Umbilical cord (tissue), 2 donors: Measurements from ENCODE around the genes IPO8 and ALG10.

- RAMPAGE, long total RNA: no peak
These were observed 189.3 kb downstream of the IPO8 start for GRCh38 chr12:30506279-30506769.

- RAMPAGE, long total RNA: no peak
These were observed 4.4 kb downstream of the IPO8 start for GRCh38 chr12:30691128-30691791.

- RAMPAGE, long total RNA: start-site peak on the minus strand at chr12:30695719-30695894, 39 and 11 reads in 2 replicates
These were observed at the start of gene IPO8 for GRCh38 chr12:30695247-30696333. IPO8 (minus strand) TSS chr12:30695869.

GRCh38 chr12:30860456-30860753 is 66.1 kb upstream of the TSPAN11 start:
- RAMPAGE, long total RNA: no peak

DNA sequence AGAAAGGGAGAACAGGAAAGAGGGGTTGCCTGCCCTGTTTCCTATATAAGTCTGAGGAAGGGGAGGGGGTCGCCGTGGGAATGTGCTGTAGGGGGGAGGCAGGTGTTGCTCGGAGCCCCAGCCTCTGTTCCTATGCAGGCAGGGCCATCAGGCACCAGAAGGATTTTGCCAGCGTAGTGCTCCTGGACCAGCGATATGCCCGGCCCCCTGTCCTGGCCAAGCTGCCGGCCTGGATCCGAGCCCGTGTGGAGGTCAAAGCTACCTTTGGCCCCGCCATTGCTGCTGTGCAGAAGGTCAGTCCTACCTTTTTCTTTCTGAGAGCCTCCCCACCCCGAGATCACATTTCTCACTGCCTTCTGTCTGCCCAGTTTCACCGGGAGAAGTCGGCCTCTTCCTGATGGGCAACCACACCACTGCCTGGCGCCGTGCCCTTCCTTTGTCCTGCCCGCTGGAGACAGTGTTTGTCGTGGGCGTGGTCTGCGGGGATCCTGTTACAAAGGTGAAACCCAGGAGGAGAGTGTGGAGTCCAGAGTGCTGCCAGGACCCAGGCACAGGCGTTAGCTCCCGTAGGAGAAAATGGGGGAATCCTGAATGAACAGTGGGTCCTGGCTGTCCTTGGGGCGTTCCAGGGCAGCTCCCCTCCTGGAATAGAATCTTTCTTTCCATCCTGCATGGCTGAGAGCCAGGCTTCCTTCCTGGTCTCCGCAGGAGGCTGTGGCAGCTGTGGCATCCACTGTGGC is 29.9 kb downstream of the DDX11 start:
- RAMPAGE, long total RNA: no peak

DNA sequence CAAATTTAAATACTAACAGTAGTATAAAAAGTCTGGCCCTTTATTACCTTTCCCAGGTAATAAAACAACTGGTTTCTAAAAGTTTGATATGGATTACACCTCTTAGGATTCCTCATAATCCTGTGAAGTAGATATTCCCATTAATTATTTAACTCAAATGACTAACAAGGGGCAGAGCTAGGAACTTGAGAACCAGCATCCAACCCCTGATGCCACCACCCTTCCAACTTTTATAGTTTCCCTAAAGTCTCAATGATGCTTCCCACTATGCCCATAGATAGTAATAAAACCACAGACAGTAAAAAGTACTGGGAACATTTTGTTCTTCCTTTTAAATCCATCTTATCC is 45.9 kb downstream of the SINHCAF start:
- RAMPAGE, long total RNA: no peak

DNA sequence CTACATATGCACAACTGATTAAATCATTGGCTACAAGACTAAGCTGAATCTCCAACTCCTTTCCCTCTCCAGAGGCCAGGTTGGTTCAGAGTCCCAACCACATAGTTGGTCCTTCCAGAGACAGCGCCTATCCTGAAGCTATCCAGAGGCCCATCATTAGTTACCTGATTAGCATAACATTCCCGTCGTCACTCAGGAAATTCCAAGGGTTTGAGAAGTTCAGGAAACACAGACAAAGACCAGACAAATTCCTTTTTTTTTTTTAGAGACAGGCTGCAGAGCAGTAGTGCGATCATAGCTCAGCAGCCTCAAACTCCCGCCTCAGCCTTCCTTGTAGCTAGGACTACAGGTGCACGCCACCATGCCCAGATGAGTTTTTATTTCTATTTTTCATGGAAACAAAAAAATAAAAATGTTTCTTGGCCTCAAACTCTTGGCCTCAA is 84.0 kb downstream of the DENND5B start:
- RAMPAGE, long total RNA: no peak

- RAMPAGE, long total RNA: no peak
These were observed 66.1 kb downstream of the DENND5B start for GRCh38 chr12:31524726-31525346.

DNA sequence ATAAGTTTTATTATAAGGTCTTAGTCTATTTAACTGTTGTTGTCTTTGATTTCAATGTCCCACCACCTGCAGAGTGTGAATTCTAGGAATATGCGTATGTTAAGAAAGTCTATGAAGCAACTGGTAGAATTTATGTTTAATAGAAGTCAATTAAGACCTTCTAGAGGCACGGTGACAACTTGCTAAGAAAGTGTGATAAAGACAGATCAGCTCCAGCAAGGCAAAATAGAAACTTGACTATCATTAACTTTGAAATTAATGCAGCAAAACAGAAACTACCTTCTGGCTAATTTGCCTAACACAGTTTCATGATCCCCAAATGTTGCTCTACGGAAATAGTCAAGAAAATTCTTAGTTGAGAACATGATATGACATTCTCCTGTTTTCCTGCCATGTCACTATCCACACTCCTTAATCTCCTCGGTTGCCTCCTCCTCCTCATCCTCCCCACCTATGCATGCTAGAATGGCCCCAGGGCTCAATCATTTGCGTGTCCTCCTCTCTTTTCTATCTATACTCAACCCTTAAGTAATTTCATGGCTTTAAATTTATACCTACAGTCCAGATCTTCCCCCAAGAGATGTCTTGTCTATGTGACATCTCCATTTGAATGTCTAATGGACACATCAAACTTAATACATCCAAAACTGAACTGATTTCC is 4.2 kb downstream of the DENND5B start:
- RAMPAGE, long total RNA: no peak

GRCh38 chr12:31598999-31599590 is 8.2 kb upstream of the DENND5B start:
- RAMPAGE, long total RNA: no peak

DNA sequence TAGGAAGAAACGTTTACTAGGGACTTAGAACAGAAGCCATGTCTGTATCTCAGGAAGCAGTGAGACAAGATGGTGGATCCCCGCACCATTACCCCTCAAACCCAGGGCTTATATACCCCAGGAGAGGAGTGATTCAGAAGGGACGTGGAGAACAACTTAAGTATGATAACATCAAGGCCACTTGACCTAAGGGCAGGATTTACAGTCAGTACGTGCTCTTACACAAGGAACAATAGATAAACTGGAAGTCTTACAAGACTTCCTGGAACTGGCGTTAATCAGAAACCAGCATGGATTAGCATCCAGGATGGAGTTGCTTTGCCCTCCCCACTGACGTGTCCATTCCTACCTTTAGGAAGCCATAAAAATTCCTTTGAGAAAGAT is 8.6 kb upstream of the ETFBKMT start:
- RAMPAGE, long total RNA: no peak

DNA sequence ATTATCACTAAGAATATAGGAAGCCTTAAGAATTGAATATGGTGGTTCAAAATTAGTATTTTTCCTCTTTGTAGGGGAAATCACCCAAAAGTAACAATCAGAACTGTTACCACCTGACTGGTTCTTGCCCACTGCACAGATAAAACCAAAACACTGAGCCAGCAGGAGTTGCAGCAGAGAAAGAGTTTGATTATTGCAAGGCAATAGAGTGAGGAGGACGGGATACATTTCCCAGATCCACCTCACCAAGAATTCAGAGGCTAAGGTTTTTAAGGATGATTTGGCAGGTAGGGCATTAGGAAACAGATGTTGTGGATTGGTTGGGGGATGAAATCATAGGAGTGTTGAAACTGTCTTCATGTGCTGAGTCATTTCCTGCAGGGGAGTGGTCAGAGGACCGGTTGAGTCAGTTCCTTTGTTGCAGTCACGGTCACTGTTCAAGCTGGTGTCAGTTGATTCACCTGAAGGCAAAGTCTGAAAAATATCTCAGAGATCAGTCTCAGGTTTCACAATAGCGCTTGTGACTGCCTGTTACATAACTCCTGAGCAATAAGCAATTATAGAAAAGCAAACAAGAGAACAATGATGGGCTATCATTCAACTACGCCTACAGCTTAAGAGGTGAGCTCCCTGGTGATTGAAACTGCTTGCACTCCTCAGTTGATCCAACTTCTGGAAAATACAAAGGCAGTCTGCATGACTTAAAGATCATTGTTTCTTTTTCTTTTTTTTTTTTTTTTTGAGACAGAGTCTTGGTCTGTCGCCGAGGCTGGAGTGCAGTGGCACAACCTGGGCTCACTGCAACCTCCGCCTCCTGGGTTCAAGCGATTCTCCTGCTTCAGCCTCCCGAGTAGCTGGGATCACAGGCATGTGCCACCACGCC is 20.4 kb upstream of the AMN1 start:
- RAMPAGE, long total RNA: no peak

- RAMPAGE, long total RNA: no peak
These were observed 5.9 kb downstream of the RESF1 start for GRCh38 chr12:31964931-31965721.

DNA sequence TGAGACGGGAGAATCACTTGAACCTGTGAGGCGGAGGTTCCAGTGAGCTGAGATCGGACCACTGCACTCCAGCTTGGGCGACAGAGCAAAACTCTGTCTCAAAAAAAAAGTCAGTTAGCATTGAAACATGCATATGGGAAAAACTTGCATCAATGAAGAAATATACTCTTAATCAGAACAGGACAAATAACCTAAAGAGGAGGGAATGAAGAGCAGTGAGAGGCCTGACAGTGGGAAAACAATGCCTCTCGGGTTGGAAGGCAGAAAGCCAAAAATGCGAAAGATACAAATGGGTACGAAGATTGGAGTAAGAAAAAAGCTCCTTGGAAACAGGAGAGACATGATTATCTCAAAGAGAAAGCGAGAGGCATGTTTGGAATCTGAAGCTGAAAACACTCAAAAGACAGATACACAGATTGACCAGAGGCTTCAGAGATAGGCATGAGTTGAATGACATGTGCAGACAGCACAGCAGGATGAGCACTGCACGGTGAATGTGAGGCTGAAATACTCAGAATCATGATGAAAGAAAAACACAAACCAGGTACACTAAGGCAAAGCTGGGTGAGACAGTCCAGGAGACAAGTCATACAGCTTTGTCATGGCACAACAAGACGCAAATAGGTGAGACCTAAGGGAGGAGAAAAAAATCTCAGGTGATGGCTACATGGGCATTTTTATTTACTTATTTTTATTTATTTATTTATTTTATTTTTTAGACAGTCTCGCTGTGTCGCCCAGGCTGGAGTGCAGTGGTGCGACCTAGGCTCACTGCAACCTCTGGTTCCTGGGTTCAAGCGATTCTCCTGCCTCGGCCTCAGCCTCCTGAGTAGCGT is 30.8 kb downstream of the RESF1 start:
- RAMPAGE, long total RNA: no peak

- RAMPAGE, long total RNA: no peak
These were observed 1.1 kb downstream of the BICD1 start for GRCh38 chr12:32107670-32108311.

- RAMPAGE, long total RNA: no peak
These were observed 133.5 kb upstream of the FGD4 start for GRCh38 chr12:32265779-32266282.

- RAMPAGE, long total RNA: no peak
These were observed 129.4 kb upstream of the DNM1L start for GRCh38 chr12:32549603-32550148.

- RAMPAGE, long total RNA: no peak
These were observed 765 bp downstream of the DNM1L start for GRCh38 chr12:32679803-32680328.

GRCh38 chr12:32789098-32789461 is 33.4 kb upstream of the YARS2 start:
- RAMPAGE, long total RNA: no peak

- RAMPAGE, long total RNA: no peak
These were observed at the start of gene ALG10 for GRCh38 chr12:34022014-34022870. ALG10 (plus strand) TSS chr12:34022496.